Camera-type eye (tissue), 1 donor: ENCODE data around the genes MUC4 and SENP5.

- RAMPAGE, long total RNA, result no peak
These were observed 4.1 kb downstream of the MUC20 start for GRCh38 chr3:195724855-195725205.

DNA sequence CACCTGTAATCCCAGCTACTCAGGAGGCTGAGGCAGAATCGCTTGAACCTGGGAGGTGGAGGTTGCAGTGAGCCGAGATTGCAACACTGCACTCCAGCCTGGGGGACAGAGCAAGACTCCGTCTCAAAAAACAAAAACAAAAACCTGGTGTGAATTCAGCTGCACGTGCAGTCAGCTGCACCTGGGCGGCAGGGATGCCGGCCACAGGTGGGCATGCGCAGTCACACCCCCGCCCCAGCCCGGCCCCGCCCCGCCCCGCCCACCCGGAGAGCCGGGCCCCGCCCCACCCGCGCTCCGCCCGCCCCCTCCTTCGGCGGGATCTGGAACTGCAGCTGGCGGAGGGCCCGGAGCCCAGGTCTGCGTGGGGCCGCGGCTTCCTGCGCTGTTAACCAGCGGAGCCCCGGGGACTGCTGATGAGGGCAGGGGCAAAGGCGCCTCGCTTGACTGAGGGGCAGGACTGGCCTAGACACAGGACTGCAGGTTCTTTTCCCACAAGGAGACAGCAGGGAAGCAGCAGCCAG is 27.0 kb downstream of the MUC20 start:
- RAMPAGE, long total RNA, result no peak

DNA sequence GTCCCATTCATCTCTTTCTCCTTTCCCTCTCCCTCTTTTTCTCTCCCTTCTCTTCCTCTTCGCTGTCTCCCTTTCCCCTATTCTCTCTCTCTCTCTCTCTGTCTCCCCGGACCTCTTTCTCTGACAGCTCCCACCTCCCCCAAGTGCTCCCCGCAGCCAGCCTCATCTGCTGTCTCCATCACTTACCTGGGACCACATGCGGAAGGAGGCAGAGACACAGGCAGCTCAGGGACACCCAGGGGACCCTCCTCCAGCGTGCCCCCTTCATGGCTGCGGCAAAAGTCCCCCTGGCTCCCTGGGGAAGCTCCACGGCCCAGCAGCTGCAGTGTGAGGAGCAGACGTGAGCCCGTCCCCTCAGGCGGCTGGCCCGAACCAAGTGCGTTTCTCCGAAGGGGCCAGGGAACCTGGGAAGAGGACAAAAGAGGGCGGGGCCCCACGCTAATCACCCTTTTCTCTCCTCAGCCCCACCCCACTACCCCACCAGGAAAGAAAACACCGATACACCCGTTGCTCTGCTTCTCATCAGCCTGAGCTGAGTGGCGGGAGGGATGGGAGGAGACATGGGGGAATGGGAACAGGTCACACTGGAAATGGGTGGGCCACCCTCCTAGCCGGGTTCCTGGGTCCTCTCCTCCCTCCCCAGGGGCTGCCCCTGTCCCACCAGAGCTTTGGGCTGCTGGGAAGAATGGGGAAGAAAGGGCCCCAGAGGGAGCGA is at the start of gene MUC4:
MUC4 (minus strand) TSS at position 380 of the 715 bp plus-strand sequence.
- RAMPAGE, long total RNA, result start-site peak on the minus strand centred at position 339 of the sequence, 62 bp wide, 55 reads

GRCh38 chr3:195821431-195821846 is 9.7 kb upstream of the MUC4 start:
- RAMPAGE, long total RNA, result no peak

GRCh38 chr3:195885815-195886961 is 22.2 kb downstream of the TNK2 start:
- RAMPAGE, long total RNA, result no peak

DNA sequence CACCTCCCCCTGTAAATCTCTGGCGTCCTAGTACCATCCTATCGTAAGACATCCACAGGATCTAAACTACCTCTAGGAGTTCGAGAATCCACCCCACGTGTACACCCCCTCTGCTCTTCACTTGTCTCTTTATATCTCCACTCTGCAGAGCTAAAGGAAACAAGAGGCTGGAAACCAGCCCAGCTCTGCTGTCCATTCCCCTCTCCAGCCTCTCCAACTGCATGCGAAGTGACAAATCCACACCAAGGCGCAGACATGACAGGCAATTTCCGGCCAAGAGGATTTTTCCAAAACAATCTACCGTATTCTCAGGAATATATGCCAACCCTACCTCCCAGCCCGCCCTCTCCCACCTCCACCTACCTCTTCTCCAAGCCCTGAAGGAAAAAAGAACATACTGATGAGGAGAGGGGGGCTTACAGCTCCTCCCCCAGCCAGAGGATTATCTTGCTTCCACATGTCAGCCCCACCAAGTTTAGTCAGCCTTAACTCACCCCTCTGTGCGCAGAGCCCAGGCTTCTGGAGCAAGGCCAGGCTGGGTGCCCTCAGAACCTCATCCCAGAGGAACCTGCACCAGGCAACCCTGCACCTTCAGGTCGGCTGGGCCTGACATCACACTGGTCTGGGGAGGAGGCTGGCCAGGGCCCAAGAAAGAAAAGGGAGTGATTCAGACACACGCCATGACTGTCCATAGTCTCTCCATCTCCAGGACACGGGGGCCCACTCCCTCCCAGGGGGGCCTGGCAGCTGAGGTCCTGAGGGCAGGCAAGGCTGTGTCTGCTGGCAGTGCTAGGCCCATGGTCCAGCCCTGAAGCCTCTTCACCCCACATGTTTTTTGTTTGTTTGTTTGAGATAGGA is 11.4 kb downstream of the TNK2 start:
- RAMPAGE, long total RNA, result no peak

DNA sequence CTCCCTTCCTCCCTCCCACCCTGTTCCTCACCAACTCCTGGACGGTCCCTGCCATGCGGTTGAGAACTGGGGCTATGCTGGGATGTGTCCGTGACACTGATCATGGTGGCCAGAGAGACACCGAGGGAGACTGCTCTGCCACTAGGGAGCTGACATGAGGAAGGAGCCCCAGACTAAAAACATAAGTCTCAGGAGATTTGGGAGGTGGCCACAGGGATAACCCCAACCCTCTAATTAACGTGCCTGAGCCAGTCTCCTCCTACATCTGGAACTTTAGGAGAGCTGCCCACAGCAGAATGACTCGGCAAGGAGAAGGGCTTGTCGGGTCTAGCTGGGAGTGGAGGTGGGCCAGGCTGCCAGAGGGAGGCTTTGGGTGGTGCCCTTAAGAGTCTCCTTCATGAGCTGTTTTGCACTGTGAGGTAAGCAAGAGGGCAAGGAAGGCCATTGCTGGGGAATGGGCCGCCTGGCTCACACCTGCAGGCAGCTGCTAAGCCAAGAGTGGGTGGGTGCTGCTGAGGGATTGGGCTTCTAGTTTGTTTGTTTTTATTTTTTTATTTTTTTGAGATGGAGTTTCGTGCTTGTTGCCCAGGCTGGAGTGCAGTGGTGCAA is 3.5 kb upstream of the TNK2 start:
- RAMPAGE, long total RNA, result no peak

- RAMPAGE, long total RNA, result no peak
These were observed 543 bp upstream of the TFRC start for GRCh38 chr3:196082556-196082710.

DNA sequence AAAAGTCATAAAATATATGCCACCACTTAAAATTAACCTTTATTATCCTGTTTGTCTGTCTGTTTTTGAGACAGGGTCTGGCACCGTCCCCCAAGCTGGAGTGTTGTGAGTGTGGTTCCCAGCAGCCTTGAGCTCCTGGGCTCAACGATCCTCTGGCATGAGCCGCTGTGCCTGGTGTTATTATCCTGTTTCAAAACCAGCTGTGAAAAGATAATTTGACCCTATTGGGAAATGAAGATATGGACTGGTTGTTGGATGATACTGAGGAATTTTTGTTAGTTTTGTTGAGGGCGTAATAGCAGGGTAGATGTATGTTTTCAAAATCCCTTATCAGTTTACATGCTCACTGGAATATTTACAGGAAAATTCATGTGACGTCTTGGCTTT is 56.5 kb upstream of the TFRC start:
- RAMPAGE, long total RNA, result no peak

- RAMPAGE, long total RNA, result no peak
These were observed 3.0 kb downstream of the ZDHHC19 start for GRCh38 chr3:196208107-196208721.

- RAMPAGE, long total RNA, result no peak
These were observed 12.9 kb downstream of the PCYT1A start for GRCh38 chr3:196274560-196275012.

DNA sequence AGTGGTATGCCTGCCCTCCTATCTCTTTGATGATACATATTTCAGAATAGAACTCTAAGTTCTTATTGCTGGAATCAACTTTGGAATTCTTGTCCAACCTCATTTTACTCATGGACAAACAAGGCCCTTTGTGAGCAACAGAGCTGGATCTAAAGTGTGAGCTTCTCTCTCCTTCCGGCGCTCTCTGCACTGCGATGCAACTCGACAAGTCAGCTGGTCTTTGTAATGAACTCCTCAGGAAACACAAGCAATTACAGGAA is 20.3 kb upstream of the NRROS start:
- RAMPAGE, long total RNA, result no peak

GRCh38 chr3:196631907-196632932 is 7.3 kb upstream of the NRROS start:
- RAMPAGE, long total RNA, result no peak

- RAMPAGE, long total RNA, result no peak
These were observed 23.6 kb downstream of the NRROS start for GRCh38 chr3:196662987-196663520.

GRCh38 chr3:196711742-196712167 is 295 bp downstream of the CEP19 start:
- RAMPAGE, long total RNA, result no peak

DNA sequence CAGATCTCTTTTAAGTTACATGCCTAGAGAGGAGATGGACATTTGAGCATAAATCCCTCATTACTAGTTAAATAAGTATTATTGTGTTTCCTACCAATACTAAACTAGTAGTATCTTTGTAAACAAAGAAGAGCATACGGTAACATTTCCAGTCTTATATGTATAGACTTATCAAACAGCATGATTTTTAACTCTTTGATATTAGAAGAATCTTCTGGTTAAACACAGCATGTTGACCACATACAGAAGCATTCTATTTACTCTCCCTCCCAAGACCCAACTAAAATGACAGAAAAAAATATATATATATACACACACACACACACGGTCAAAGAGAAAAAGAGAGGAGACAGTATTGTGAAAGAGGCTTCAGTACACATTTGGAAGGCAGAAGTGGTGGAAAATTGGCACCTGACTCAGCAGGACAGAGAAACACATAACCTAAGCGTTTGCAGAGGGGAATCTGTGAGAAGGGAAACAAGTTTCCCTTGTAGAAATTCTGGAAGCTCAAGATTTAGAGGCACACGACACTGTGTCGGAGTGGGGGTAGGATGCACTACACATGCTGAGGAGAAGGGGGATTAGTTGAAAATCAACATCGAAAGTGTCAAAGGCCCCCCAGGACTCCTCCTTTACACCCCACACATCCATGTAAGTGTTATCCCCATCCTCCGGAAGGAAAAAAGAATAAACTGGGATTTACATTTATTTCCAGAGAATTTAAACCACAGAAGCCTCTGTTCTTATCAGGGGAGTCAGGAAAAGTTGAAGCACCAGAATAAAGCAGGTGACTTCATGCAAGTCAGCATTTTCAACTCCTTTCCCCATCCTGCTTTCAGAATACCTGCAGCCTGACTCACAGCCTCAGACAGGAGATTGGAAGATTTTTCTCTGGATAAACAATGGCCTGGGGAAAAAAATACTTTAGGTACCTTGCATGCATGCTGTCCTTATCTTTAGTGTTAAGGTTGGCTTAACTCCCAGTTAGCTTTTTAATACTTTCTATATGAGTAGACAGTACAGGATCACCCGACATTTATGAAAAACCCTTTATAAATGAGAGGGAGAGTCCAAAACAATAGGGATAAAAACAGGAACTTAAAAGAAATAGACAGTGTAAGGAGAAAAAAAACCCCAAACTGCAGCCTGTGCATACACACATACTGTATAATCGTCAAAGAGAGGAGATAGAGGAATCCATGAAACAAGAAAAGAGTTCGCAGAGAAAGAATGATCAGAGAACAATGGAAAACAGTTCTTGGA is 53.3 kb downstream of the PAK2 start:
- RAMPAGE, long total RNA, result no peak

DNA sequence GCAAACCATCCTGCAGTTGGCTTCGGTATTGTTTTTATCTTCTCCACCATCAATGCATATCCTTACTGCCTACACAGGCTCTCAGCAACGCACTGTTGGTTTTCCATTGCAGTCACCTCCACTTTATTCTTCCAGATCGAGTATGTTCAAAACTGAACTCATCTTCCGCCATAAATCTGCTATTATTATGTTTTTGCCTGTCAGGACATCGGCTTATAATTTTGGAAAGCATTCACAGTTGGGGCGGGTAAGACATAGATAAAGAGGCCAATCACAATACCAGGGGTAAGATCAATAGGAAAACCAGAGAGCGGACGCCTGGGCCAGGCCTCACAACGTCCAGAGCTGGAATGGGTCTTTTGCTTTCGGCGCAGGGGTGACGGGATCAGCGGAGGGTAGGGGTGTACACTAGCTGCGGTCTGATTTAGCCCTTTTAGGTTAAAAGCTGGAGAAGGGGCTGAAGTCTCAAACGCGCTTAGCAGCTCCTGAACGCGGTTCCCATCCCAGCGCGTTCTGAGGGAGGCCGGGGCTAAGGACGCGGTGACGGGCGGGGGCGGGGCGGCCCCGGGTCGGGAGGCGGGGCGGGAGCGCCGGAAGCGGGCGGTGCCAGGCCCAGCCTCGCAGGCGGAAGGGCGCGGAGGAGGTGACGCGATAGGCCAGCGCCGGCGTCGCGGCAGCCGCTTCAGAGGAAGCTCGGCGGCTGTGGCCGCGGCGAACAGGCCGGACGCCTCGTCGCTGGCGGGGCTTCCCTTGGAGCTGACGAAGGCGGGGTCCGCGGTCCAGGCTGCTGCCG is at the start of gene SENP5:
SENP5 (plus strand) TSS at position 685 of the 793 bp plus-strand sequence.
- RAMPAGE, long total RNA, result no peak

- RAMPAGE, long total RNA, result no peak
These were observed 647 bp downstream of the NCBP2 start for GRCh38 chr3:196941497-196942265.

- RAMPAGE, long total RNA, result no peak
These were observed 25.4 kb downstream of the MELTF start for GRCh38 chr3:197004228-197004541.

- RAMPAGE, long total RNA, result no peak
These were observed 33.5 kb upstream of the MELTF start for GRCh38 chr3:197062988-197063710.